Pericardium (tissue), 1 donor: ENCODE results near the genes RPS7 and DCDC2C.

- RRBS: no CpG with 5 or more reads among the region's 22 CpGs
These were observed 53.5 kb downstream of the ADI1 start for GRCh38 chr2:3465575-3466500.

- RRBS: no CpG with 5 or more reads among the region's 10 CpGs
These were observed 48.5 kb downstream of the ADI1 start for GRCh38 chr2:3470774-3471239.

GRCh38 chr2:3519872-3520238, 524 bp upstream of the ADI1 start:
- RRBS: no CpG with 5 or more reads among the region's 7 CpGs

- RRBS: no CpG with 5 or more reads among the region's 27 CpGs
These were observed 16.7 kb upstream of the ADI1 start for GRCh38 chr2:3535654-3536730.

DNA sequence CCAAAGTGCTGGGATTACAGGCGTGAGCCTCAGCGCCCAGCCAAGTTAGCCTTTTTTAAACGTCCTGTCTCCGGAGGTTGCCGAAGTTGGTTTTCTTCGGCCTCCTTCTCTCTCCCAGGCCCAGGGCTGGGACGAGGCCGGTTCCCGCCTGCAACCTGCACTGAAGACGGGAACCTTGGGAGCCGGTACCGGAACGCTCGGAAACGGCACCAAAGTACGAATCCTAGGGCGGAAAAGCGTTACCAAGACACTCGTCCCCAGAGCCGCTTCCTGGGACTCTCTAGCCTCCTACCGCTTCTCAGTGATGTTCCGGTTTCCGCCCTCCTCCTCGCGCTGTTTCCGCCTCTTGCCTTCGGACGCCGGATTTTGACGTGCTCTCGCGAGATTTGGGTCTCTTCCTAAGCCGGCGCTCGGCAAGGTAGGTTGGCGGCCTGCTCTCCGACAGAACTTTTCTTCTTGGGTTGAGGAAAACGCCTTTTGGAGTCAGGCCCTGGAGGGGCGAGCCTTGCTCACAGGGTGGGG, at the start of gene RPS7:
TSS of gene RPS7 (plus strand) at position 328 of the 522 bp plus-strand sequence.
- RRBS: 3% methylated on average over 11 of the region's 39 CpGs

- RRBS: no CpG with 5 or more reads among the region's 14 CpGs
These were observed 1.3 kb upstream of the ALLC start for GRCh38 chr2:3656754-3657097.

DNA sequence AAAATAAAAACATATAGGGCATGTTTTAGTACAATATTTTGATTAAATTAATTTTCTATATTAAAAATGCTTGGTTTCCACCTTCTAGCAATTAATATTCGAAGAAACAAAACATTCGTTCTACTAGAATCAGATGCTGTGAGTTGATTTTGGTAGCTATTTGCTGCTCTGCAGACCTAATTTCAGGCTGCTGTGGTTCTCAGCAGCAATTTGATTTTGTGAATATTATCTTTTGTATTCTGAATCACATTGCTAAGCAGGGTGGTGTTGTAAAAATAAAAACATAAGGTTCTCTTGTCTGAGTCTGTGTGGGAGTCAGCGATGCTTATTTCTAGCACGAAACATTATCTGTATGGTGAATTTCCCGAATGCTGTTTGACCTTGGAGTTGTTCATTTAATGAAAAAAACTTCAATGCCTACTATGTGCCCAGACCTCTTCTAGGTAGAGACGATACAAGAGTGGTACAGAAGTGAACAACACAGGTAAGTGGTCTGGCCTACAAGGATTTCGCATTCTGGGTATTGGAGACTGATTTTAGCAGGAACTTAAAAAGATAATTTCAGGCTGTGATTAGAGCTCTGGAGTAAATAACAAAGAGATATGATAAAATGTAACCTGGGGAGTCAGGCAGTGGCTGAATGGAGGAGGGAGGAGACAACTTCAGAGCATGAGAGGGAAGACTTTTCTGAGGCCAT, 8.4 kb upstream of the DCDC2C start:
- RRBS: no CpG with 5 or more reads among the region's 7 CpGs

- RRBS: 6% methylated on average over 26 of the region's 94 CpGs
These were observed at the start of gene DCDC2C for GRCh38 chr2:3703352-3704037. Gene DCDC2C, plus strand, starts transcription at chr2:3703575.

GRCh38 chr2:5938490-5938784, 246.3 kb downstream of the SOX11 start:
- RRBS: no CpG with 5 or more reads among the region's 8 CpGs

- RRBS: 94% methylated on average over 1 of the region's 14 CpGs
These were observed 44.9 kb downstream of the CMPK2 start for GRCh38 chr2:6820868-6821164.

GRCh38 chr2:6880216-6880973, 2.8 kb downstream of the RSAD2 start:
- RRBS: no CpG with 5 or more reads among the region's 2 CpGs

DNA sequence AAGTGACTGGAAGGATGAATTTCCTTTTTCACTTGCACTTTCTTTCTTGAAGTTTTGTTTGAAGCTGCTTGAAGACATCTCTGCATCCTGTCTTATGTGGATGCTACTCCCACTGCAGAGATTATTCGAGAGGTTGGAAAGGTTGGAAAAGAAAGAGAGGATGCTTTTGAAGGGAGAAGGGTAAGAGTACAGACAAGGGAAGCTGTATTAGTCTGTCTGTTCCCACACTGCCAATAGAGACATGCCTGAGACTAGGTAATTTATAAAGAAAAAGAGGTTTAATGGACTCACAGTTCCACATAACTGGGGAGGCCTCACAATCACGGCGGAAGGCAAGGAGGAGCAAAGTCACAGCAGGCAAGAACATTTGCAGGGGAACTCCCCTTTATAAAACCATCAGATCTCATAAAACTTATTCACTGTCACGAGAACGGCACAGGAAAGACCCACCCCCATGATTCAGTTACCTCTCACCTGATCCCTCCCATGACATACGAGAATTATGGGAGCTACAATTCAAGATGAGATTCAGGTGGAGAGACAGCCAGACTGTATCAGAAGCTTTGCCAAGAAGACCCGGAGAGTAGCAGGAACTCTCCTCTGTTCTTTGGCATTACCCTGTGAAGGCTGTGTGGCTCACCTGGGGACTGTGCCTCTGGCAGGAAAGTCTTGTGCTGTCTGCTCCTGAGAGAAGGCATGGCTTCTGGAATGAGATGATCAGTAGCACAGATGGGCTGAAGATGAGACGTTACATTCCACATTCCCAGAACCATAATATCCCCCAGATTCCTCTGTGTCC, 3.5 kb upstream of the RNF144A start:
- RRBS: no CpG with 5 or more reads among the region's 8 CpGs

DNA sequence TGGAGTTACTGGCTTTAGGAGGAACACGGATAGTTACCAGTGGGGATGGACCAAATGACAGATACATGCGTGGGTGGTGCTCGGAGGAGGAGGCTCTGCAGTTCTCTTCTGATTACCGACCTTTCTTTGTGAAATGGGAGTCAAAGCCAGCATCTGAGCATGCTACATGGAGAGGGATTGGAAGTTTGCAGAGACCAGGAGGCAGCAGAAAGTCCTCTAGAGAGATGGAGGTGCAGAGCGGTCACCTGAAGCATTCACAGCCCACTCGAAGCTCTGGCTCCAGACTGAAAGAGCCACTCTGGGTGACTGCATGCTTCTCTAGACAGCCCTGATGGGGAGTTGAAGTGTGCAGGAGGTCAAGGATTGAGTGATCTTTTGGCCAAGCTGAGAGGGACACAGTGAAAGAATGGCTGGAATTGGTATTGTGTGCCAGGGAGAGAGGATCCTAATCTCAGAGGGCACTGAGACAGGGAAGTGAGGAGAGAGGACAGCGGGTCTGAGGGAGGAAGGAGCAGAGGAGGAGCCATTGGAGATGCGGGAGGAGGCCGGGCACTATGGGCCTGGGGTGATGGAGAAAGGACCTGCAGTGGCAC, 26.5 kb downstream of the RNF144A start:
- RRBS: 86% methylated on average over 1 of the region's 9 CpGs

GRCh38 chr2:6998871-6999568, 81.8 kb downstream of the RNF144A start:
- RRBS: no CpG with 5 or more reads among the region's 10 CpGs

GRCh38 chr2:7057915-7058578, 140.8 kb downstream of the RNF144A start:
- RRBS: no CpG with 5 or more reads among the region's 4 CpGs

GRCh38 chr2:7572485-7572967, 655.3 kb downstream of the RNF144A start:
- RRBS: no CpG with 5 or more reads among the region's 8 CpGs

DNA sequence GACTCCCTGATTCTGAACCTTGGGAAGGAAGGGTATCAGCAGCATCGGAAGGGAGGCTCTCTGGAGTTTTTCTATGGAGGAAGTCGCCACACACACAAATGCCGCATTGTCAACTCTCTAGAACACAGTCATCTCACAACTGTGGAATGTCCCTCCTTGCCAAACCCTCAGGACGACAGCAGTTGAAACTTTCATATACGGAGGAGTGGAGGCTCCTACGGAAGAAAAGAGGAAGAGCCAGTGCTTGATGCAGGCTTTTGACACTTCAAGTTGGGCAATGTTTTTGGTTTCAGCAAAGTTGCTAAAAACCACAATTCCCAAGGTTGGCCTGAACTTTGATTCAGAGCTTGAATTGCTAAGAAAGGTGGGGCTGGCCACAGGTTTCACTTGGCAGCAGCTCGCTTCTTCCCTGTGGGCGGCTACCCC, 856.1 kb downstream of the RNF144A start:
- RRBS: no CpG with 5 or more reads among the region's 8 CpGs

- RRBS: no CpG with 5 or more reads among the region's 21 CpGs
These were observed 487.9 kb upstream of the ID2 start for GRCh38 chr2:8193482-8194777.

GRCh38 chr2:8242512-8243458, 439.1 kb upstream of the ID2 start:
- RRBS: no CpG with 5 or more reads among the region's 11 CpGs

DNA sequence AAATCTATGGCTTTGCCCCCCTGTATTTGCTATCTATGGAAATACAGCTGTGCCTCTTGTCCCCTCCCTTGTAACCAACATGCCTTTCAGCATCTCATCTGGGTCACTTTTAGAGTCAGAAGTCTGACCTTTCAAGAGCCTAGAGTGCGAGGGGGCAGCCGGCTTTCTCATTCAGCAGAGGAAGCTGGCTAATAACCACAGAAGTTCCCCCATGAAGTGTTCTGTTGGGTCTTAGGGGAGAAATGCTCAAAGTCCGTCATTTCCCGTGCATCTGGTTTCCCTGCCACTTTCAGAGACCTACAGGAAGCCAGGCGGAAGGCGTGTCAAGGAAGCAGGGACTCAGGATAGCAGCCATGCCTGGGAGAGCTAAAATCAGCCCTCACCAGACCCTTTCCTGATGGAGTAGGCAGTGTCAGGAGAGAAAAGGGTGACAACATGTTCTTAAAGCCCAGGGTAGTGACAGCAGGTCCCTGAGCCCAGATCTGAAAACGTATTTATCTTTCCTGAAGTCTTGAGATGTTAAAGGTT, 301.8 kb upstream of the ID2 start:
- RRBS: no CpG with 5 or more reads among the region's 7 CpGs